Transverse colon (tissue), 4 donors: ENCODE results near the gene MZF1.

DNA sequence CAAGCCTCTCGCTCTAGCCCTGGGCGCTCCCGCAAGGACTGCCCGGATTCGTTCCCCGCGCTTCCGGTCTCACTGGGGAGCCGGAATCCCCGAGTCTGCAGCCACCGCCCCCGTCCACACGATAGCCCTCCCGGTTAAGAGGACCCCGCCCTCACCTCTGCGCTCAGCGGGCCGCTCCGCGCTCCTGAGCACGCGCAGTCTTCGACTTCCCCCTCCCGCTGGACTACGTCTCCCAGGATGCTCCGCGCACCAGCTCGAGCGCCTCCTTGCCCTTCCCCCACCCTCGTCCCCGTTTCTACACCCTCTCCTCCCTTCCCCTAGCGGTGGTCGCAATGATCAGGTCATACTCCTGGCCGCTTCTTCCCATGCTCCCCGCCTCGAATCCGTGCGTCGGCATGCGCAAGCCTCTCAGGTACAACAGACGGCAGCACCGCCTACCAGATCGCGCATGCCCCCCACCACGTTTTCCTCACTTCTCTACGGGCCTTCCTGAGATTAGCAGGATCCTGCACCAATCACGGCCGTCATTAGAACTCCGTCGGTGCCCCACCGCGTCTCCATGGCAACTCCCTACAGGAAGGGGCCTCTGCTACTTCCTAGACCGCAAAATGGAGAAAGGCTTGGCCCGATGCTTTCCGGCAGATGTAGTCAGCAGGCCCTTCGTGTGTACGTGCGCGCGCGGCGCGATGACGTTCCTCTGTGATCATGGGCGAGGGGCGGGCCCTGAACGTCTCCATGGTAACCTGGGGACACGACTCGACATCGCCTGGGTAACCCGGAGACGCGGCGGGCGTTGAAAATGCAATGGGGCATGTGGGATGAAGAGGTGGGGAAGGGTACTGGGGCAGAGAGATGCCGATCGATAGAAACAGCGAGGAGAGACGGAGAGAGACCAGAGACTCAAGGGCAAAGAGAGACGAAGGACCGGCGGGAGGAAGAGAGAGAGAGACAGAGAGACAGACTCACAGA is at the start of gene MZF1:
MZF1 (minus strand) TSS at position 436 of the 969 bp plus-strand sequence.
- PRO-cap = bidirectional peak, plus-strand start at position 83 of the sequence, minus-strand start at position 53 of the sequence; bidirectional peak, plus-strand start at position 158 of the sequence, minus-strand start at position 186 of the sequence; bidirectional peak, plus-strand start at position 606 of the sequence, minus-strand start at position 644 of the sequence
- RAMPAGE, long total RNA, 4 experiments = start-site peak on the plus strand in 1 of 4 experiments, centred at position 445 of the sequence, 7 reads per replicate; start-site peak on the minus strand in 2 of 4 experiments, centred at positions 163 to 605 of the sequence, 7 to 76 reads per replicate